PFSK-1 (cell line): ENCODE results near the genes CDY2A, KDM5D, RBMY1D and RBMY1E.

DNA sequence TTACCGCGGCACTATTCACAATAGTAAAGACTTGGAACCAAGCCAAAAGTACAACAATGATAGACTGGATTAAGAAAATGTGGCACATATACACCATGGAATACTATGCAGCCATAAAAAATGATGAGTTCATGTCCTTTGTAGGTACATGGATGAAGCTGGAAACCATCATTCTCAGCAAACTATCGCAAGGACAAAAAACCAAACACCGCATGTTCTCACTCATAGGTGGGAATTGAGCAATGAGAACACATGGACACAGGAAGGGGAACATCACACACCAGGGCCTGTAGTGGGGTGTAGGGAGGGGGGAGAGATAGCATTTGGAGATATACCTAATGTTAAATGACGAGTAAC is 184.8 kb upstream of the PCDH11Y start:
- RRBS: no CpG with 5 or more reads among the region's 5 CpGs

DNA sequence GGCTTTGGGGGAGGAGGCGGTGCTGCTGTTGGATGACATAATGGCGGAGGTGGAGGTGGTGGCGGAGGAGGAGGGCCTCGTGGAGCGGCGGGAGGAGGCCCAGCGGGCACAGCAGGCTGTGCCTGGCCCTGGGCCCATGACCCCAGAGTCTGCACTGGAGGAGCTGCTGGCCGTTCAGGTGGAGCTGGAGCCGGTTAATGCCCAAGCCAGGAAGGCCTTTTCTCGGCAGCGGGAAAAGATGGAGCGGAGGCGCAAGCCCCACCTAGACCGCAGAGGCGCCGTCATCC is 359 bp downstream of the TSPY2 start:
- RRBS: no CpG with 5 or more reads among the region's 16 CpGs

DNA sequence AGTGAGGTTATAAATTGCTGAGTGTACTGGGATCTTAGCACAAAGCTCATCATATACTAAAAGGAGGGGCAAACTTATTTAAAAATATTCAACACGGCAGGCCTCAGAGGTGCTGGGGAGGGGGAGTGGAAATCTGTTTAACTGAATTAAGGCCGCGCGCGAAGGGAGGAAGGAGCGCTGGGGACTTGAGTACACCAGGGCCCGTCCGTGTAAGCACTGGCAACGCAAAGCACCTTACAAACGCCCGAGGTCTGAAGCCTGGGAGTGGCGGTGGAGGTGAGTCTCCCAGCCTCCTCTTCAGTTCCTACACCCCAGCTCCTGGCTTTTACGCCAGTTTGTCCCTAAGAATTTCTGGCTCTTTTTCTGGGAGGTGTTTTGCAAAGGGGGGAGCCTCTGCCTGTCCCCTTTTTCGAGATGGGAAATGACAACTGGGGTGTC is 650 bp upstream of the TBL1Y start:
- RRBS: no CpG with 5 or more reads among the region's 14 CpGs

DNA sequence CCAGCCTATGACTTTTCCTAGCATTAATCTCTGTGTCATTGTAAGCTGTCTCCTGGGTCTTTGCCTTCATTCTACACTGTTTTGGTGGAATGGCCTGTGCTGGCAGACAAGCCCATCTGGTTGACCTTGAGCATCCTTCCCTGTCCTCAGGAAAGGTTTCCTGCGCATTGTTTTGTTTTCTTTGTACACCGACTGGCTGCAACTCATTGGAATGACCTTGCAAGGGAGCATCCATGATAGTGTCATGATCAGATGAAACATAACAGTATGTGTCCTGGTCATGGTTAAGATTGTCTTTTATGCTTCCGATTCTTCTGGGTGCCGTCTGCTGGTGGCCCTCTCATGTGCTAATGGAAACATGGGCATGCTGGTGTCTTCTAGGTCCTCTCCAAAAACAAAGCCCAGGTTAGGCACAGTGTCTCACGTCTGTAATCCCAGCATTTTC is 410.6 kb upstream of the AMELY start:
- RRBS: no CpG with 5 or more reads among the region's 5 CpGs

DNA sequence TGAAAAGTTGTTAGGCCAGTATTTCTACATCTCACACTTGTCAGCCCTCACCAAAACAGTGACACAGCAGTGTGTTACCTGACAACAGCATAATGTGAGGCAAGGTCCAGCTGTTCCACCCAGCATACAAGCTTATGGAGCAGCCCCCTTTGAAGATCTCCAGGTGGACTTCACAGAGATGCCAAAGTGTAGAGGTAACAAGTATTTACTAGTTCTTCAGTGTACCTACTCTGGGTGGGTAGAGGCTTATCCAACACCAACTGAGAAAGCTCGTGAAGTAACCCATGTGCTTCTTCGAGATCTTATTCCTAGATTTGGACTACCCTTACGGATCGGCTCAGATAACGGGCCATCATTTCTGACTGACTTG is 469.4 kb upstream of the TSPY4 start:
- RRBS: no CpG with 5 or more reads among the region's 5 CpGs

DNA sequence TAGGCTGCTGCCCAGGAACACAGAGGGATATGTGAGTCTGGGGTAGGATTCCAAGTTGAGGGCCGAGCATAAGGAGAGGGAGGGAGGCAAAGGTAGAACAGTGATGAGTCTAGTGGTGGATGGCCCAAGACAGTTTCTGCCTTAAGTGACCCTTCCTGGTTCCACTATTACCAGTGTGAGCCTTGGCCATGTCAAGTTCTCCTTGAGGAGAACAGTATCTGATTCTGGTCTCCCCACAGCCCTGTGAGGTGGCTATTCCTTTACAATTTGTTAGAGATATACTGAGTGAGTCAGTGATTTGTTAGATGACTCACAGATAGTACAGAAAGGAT is 1519.6 kb downstream of the TSPY10 start:
- RRBS: no CpG with 5 or more reads among the region's 1 CpG

GRCh38 chrY:11098725-11099146 is 1571.1 kb downstream of the TSPY10 start:
- RRBS: no CpG with 5 or more reads among the region's 21 CpGs

DNA sequence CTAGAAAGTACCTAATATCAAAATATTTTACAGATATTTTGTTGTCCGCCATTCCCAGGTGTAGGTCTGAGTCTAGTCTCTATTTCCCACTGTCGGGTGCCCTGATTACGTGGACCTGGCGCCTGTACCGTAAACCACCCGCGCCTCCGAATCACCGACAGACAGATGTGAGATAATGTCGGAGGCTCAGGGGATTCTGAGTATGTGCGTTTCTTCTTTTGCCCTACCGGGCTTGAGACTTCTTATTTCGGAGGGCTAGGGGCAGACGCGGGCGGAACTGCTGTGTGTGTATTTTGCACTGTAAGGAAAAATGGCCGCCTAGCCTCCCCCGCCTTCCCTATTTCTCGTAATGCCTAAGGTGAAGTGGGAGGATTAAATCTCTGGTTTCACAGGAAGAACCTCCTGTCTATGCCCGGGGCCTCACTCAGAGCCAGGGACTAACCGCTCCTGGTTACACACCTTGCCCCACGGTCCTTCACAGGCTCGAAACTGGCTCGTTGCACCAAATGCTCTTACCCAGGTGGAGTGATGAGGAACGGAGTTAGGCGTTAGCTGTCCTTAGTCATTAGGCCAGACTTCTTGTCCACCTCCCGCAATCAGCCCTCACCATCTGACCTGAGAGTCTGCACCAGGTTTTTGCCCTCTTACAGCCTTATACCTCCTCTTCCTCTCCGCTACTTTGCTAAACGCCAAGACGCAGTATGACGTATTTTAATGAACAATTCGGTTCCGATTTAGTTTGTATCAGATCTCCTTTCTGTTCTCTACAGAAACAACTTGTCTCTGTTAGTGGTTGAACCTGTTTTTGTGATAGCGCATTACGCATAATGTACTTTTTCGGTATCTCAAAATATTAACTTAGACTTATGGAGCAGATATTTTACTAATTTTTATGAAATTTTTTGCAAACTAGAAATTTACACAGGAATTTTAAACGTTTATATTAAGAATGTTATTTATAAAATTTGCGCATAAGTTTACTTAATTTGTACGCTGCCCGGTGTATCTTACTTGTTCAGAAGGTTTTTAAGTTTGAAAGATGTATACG is 37.9 kb upstream of the USP9Y start:
- RRBS: no CpG with 5 or more reads among the region's 41 CpGs

- RRBS: no CpG with 5 or more reads among the region's 10 CpGs
Measured at GRCh38 chrY:13478340-13478922, 1.4 kb downstream of the UTY start.

DNA sequence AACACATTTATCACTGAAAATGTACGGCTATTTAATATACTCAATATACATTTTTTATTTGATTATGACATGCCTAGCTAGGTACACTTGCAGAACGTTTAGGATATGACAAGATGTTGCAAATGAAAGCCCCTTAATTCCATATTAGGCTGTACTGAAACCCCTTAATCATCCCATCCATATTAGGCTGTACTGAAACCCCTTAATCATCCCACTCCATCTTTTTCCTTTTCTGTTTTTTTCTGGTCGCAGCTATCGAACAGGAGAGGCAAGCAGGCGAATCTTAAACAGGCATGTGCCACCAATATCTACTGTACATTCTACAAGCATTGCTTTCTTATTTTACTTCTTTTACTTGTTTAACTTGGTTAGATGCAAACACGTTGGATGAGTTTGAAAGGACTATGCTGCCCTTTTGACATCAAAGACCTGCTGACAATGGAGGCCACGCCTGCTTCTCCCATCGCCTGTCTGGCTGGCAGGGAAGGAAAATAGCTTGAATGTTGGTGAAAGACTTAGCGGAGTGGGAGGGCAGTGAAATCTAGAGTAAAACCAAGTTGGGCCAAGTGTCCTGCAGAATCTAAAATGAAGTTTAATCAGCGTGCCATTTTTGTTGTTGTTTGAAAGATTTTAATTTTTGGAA is 1.4 kb downstream of the TMSB4Y start:
- RRBS: no CpG with 5 or more reads among the region's 10 CpGs

- RRBS: 70% methylated on average over 15 of the region's 71 CpGs
Measured at GRCh38 chrY:15455784-15456527, 931.6 kb downstream of the NLGN4Y start.

- RRBS: no CpG with 5 or more reads among the region's 1 CpG
Measured at GRCh38 chrY:18025570-18025937, at the start of gene CDY2A. Gene CDY2A, plus strand, starts transcription at chrY:18025787.

GRCh38 chrY:19042328-19042701 is 268.8 kb upstream of the HSFY2 start:
- RRBS: no CpG with 5 or more reads among the region's 6 CpGs

DNA sequence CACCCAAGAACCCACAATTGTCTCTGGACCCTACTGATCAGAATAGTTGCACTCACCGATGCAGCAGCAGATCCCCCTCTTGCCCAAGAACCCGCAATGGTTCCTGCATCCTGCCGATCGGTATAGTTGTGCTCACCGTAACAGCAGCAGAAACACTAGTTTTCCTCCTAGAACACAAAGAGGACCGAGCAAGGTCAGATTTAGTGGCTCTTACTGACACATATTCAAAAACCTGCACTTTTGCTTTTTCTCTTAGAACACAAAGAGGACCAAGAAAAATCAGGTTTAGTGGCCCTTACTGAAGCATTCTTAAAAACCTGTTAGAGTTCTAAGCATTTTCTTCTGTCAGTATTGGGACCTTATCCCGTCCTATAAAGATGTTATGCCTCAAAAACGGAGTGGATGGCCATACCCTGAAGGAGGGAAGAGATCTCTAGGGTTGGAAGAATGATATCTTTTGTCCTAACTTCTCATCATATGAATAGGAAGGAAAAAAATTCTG is 334.1 kb upstream of the HSFY2 start:
- RRBS: no CpG with 5 or more reads among the region's 8 CpGs

DNA sequence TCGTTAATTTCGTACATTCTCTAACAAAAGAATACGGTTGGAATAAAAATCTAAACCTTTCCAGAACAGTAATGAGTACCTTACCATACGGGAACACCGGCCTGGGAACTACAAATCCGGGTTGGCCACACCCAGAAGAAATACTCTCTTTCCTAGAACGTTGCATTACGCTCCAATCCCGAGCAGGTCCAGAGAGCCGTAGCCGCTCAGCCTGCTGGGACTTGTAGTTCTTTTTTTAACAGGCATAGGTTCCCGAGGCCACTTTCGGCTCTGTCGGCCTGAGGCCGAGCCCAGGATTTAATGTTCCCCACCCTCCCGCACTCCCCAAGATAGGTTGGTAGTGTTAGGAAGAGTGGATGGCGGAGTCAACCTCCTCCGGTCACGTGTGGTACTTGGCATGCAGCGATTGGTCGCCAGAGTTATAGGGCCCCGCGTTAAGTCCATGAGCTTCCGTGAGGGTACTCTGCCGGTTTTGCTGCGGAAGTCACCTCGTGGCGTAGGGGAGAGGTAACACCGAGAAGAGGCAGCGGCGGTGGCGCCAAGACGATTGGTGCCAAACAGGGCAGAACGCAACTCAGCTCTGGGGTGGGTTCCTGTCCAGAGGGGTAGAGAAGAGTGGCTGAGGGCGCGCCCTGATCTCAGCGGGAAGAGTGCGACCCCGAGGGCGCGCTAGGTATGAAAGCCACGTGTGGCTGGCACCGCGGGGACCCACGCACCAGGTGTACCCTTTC is 177.5 kb downstream of the KDM5D start:
- RRBS: 2% methylated on average over 5 of the region's 45 CpGs

- RRBS: 2% methylated on average over 12 of the region's 41 CpGs
Measured at GRCh38 chrY:19744619-19745465, at the start of gene KDM5D. Gene KDM5D, minus strand, starts transcription at chrY:19744726.

GRCh38 chrY:20576493-20576925 is 933 bp downstream of the EIF1AY start:
- RRBS: no CpG with 5 or more reads among the region's 5 CpGs

DNA sequence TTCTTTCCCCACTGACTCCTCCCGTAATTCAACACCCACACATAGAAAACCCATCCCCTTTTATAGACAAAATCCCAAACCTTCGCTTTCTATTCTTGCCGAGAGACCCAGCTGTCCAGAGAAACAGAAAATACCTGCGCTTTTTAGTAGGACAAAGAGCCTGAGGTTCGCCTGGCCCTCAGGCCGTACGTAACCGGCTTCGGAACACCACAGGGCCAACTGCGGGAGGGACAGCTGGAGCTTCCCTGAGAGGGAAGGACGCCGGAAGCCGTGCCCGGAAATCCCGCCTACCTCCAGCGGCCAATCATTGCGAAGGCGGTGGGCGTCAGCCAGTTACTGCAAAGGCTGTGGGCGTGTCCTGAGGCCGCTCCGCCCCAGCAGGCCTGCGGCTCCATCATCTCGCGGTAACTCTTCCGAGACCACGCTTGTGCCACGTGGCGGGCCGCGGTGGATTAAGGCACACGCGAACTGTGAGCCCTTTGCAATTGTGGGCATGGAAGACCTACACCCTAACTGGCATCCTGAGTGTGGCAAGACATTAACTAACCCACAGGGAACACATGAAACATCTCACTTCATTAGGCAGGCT is at the start of gene RBMY1D:
Gene RBMY1D, minus strand, starts transcription at position 282 of the 589 bp plus-strand sequence.
- RRBS: no CpG with 5 or more reads among the region's 33 CpGs

DNA sequence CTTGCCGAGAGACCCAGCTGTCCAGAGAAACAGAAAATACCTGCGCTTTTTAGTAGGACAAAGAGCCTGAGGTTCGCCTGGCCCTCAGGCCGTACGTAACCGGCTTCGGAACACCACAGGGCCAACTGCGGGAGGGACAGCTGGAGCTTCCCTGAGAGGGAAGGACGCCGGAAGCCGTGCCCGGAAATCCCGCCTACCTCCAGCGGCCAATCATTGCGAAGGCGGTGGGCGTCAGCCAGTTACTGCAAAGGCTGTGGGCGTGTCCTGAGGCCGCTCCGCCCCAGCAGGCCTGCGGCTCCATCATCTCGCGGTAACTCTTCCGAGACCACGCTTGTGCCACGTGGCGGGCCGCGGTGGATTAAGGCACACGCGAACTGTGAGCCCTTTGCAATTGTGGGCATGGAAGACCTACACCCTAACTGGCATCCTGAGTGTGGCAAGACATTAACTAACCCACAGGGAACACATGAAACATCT is at the start of gene RBMY1E:
Gene RBMY1E, minus strand, starts transcription at position 153 of the 477 bp plus-strand sequence.
- RRBS: no CpG with 5 or more reads among the region's 31 CpGs